Peripheral blood mononuclear cell (primary cell): ENCODE measurements around a stretch of chr13.

GRCh38 chr13:113897193-113897740, 33.4 kb upstream of the GAS6 start:
- PRO-cap, 8 experiments: no peak in any of the 8 experiments

DNA sequence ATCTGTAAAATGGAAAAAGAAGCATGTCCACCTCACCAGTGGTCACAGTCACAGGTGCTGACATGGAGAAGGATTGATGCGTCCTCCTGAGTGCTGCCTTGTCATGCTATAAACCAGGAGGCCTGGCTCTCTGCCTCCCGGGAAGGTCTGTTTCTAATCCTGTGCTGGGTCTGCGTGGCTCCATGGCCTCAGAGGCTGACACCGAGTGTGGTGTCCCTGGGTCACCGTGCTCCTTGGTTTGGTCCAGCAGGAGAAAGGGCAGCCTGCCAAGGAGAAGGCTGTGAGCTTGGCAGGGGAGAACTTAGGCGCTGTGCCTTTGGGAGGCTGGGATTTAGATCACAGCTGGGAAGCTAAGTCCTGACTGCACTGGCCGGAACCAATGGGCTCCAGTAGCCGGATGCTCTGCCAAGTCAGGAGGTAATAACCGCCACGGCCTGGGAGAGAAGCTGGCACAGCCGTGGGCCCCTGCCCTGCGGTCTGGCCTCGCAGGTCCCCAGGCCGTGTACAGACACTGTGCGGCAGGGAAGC, 45.2 kb downstream of the C13orf46 start:
- PRO-cap, 8 experiments: no peak in any of the 8 experiments

DNA sequence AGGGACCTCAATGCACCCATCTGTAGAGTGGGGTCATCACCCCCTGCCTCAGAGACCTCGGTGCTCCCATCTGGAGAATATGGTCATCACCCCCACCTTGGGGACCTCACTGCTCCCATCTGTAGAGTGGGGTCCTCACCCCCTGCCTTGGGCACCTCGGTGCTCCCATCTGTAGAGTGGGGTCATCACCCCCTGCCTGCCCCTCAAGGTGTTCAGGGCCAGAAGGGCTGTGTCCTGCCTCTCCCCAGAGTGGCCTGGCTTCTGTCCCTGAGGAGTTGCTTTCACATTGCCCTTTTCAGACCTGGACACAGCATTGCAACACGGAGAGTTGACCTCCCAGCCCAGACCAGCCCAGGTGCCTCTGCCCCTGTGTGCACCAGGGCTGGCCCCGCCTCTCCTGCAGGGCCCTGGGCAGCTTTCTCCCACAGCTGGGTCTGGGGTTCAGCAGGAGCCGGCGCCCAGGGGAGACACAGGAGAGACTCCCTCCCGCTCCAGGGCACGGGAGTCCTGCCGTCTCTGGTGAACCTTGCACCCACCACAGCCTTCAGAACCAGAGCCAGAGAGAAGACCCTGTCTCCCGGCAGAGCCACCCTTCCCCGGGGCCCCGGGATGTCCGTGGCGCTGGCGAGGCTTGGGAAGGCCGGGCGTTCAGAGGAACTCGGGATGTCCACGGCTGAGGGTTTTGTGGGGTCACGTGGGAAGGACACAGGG, 23.4 kb downstream of the C13orf46 start:
- PRO-cap, 8 experiments: peak in 1 of 8 experiments; most common minus-strand start position 548 of the sequence (in 1)

DNA sequence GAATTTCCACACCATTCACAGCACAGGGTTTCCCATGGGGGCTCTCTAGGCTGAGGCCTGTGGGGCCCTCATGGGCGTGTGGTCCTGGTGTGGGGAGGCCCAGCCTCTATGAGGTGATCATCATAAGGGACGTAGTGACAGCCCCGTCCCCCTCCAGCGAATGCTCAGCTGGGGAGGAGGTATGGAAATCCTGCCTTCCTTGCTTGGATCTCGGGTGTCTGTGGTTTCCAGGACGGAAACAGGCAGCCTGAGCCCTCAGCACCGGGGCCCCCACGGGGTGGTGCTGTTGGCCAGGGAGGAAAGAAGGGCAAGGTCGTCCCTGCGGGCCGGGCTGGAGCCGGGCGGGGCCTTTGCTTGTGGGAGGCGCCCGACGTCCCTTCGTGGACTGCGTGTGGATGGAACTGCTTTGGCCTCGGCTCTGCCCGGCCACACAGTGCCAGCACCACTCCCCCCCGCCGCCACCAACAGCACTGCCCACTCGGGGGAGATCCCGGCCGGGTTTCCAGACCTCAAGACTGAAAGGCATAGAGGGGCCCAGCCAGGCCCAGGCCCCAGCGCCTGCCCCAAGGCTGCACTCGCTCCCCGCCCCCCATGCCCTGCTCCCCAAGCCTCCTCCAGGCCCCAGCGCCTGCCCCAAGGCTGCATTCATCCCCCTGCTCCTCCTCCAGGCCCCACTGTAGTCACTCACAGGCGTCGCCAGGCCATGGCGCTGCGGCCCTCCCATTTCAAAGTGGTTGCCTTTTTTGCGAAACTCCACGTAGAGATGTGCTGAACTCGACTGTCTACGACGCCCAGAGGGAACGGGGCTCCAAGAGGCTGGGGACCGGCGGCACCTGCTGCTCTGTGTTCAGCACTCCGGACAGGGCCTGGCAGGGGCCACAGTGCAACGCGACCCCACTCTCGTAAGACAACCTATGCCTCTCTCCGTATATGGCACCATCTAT, 22.6 kb downstream of the C13orf46 start:
- PRO-cap, 8 experiments: peak in 6 of 8 experiments; most common minus-strand start position 514 of the sequence (in 6)

- PRO-cap, 8 experiments: peak in 3 of 8 experiments; most common minus-strand start chr13:114049340 (in 2)
Measured at GRCh38 chr13:114048971-114049700, 75.3 kb upstream of the C13orf46 start.

- PRO-cap, 8 experiments: peak in 2 of 8 experiments; most common minus-strand start chr13:114108546 (in 1)
Measured at GRCh38 chr13:114108208-114108681, 24.2 kb downstream of the RASA3 start.

GRCh38 chr13:114128602-114129637, 3.5 kb downstream of the RASA3 start:
- PRO-cap, 8 experiments: peak in 4 of 8 experiments; most common plus-strand start chr13:114129202 (in 2); most common minus-strand start chr13:114128935 (in 1)

GRCh38 chr13:114161756-114162441, 17.2 kb upstream of the CFAP97D2 start:
- PRO-cap, 8 experiments: no peak in any of the 8 experiments

DNA sequence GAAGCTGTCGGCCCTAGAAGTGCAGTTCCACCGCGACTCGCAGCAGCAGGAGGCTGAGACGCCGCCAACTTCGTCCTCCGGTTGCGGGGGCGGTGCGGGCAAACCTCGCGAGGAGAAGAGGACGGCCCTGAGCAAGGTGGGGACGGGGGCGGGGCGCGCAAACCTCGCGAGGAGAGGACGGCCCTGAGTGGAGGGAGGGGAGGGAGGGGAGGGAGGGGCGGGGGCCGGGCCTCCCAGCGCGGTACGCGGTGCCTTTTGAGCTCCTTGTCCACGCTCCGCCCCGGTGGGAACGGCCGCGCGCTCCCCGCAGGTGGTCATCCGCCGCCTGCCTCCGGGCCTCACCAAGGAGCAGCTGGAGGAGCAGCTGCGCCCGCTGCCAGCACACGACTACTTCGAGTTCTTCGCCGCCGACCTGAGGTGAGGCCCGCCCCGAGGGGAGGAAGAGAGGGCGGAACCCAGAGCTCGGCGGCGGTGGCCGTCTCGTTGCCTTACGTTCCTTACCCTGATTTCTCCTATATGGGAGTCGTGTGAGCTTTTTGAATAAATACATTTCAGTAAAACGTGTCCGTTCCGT, 397 bp downstream of the UPF3A start:
- PRO-cap, 8 experiments: peak in 4 of 8 experiments; most common plus-strand start position 441 of the sequence (in 3); most common minus-strand start position 39 of the sequence (in 1)